Left cardiac atrium (tissue), 1 donor: ENCODE measurements around a stretch of chr6.

- PRO-cap, result unidirectional peak, plus-strand start at chr6:111661683
These were observed 55.9 kb upstream of the TRAF3IP2 start for GRCh38 chr6:111661436-111662206.

DNA sequence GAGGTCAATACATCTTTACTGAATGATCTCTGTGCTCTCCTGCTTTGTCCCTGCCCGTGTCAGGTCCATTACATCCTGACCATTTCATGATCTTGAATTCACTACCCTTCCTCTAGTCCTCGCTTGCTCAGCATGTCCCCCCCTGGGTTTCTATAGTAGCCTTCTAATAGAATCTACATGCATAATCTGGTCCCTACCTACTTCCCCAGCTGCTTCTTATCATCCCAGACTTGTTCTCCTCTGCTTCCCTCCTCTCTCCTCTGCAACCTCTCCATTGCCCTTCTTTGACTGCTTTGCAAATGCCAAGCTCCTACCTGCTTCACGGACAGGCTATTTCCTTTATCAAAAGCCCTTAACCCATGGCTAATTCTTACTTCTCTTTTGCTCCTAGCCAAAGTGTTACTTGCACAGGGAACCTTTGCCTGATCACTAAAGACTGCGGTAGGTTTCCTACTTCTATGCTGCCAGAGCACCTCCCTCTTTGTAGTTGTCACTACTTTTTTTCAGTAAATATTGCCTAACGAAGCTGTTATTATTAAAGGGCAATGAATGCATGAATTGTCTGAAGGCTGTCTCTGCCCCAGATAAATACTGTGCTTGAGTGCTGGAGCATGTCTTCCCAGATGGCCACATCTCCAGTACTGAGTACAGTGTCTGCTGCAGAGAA, 73.3 kb upstream of the TRAF3IP2 start:
- PRO-cap, result no peak

DNA sequence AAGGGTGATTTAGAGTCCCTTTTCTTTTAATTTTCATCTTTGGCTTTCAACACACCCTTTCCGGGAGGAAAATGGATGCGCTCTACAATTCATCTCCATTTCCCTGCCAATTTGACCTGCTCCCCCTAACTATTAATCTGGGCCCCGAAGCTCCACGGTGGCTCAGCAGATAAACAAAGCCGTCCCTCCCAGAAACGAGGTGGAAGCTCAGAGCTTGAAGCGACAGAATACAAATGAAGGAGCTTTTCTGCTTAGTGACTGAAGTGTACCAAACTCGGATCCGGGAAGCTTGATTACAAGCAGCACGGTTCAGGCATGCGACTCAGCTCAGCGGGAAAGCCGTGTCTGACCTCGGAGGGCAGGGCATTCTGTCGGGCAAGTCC, 80.4 kb upstream of the TRAF3IP2 start:
- PRO-cap, result no peak

GRCh38 chr6:111713021-111713947, 107.6 kb upstream of the TRAF3IP2 start:
- PRO-cap, result no peak

GRCh38 chr6:111719808-111720283, 114.2 kb upstream of the TRAF3IP2 start:
- PRO-cap, result no peak

DNA sequence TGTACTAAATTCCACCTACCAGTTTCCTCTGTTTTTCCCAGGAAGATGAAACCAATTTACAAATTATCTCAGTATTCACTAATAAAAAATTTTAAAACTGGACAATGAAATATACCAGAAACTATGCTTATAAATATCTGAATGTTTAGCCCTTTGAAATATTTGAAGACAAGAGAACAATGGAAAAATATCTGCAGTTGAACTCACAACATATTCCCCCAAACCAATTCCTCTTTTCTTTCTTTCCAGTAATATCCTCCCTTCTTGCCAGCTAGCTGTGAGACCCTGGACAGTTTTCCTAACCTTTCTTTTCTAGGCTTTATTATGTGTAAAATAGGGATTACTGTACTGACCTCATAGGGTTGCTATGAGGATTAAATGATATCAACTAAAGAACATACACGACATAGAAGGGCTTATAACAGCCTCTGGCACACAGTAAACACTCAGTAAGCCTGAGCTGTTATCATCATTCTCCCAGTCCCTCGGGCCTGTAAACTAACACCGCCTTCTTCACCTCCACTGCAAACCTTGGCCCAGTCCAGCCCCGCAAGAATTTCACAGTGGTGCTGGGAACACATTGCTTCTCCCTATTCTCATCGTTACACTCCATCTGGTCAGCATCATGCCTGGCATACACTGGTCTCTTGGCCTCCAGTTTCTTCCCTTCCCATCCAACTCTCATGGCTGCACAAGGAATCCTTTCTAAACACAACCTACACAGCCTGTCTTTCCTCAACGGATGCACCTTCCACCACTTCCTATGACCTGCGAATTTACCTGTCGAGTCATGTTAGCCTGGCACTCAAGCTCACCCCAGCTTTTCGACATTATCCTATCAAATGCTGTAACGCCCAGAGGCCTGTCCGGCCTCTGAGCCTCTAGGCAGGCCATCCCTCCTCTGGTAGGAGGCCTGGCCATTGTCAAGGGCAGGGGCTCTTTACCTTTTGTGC, 92.2 kb downstream of the FYN start:
- PRO-cap, result no peak

- PRO-cap, result no peak
These were observed 48.6 kb downstream of the FYN start for GRCh38 chr6:111824532-111825196.

DNA sequence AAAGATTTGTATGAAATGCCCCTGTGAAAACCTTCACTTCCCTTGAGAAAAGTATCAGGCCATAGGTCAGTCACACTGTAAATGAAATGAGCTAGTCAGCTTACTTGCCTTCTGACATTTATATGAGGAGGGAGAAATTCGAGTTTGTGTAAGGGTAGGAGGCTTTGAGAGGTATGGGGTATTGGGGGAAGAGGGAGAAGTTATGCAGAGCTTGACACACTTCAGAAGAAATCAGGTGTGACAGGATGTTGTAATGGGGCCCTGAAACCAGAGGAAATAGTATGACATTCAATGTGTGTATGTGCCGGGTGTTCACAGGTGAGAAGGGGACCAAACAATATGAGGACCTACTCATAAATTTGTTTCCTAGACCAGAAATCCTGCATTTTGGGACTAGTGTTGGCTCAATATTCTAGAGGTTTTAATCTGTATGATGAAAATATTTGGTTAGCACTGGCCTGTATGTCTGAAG, 64.1 kb upstream of the CCN6 start:
- PRO-cap, result no peak

GRCh38 chr6:112027645-112028385, 26.1 kb upstream of the CCN6 start:
- PRO-cap, result no peak

DNA sequence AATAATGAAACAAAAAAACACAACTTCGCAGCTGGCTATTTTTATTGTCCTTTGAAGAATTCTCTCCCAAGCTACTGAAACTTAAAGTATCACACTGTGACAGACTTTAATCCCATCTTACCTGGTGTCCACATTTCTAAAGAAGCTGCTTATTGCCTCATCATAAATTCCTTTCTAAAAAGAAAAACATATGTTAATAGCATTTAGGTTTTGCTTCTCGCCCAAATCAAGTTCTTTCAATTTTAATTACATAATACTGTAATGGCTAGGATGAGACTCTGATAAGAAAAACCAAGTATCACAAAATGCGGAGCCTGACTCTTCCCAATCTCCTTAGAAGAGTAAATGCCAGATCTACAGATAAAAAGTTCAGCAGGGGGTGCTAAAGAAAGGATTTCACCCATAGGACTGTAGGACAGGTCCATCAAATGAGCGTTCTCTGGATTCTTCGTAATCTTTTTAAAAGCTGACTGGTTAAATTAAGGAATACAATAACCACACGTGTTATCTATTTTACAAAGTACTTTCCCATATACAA, 778 bp downstream of the TUBE1 start:
- PRO-cap, result no peak

GRCh38 chr6:112114057-112114264, 26.6 kb downstream of the FAM229B start:
- PRO-cap, result no peak

- PRO-cap, result no peak
These were observed 62.4 kb downstream of the FAM229B start for GRCh38 chr6:112149712-112150355.

DNA sequence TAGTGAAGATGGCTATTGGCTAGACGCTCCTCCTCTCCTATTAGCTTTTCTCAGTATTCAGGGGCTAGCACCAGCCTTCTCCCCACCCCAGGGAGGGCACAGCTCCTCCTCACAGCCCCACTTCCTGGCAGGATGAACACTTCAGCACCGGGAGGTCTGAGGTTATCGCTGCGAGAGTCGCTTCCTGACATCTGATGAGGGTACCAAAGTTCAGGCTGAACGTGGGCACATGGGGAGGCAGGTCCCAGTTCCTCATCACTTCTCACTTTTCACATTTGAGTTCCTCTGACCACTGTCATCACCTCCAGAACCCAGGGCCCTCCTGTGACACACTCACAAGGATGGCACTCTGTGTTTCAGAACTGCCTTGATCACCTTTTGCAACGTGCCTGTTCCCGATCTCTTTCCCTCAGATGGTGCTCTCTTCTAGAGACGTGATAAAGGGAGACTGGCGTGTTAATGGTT, 66.6 kb downstream of the LAMA4 start:
- PRO-cap, result no peak

- PRO-cap, result no peak
These were observed 39.8 kb downstream of the LAMA4 start for GRCh38 chr6:112214437-112215086.

- PRO-cap, result no peak
These were observed 424.0 kb upstream of the MARCKS start for GRCh38 chr6:113433119-113433556.

GRCh38 chr6:113565210-113565600, 291.9 kb upstream of the MARCKS start:
- PRO-cap, result no peak

- PRO-cap, result no peak
These were observed 124.6 kb upstream of the MARCKS start for GRCh38 chr6:113732464-113733067.

DNA sequence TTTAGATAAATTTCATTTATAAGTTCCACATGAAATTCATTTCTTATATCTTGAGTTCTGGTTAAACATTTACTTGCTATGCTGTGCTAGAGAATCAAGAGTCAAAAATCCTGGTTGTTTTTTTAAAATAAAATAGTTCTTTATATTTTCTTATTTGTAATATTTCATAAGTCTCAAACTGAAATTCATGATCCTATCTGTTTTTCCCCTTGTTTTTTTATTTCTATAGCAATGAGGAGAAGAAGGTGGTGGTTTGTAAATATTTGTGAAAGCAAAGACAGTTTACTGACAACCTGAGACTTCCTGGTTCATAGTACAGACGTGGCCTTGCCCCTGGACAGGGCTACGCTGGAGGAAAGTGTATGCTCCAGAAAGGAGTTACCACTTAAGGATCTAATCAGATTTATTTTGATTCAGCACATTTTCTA, 37.8 kb upstream of the MARCKS start:
- PRO-cap, result no peak

DNA sequence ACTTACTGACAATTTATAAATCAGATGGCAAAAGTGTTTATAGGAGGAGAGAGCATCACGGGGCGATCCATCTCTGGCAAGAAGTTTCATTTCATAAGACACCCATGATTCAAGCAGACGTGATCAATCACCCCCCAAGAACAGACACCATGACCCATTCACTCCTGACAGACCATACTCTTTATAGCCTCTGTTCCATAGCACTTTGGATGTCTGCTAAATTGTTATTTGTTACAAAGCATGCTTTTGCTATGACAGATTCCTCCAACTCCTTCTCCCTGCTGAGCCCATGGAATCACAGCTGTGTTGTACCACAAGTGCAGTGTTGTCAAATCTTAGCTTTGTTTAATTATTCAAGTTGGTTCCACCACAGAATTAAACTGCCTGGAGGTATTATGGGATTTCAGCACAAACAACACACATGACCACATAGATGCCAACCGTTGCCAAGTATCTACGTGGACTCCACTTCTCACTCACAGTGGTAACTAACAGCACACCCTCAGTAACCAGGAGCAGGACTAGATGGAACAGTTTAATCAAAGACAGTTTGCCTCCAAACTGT, 32.8 kb upstream of the MARCKS start:
- PRO-cap, result no peak

DNA sequence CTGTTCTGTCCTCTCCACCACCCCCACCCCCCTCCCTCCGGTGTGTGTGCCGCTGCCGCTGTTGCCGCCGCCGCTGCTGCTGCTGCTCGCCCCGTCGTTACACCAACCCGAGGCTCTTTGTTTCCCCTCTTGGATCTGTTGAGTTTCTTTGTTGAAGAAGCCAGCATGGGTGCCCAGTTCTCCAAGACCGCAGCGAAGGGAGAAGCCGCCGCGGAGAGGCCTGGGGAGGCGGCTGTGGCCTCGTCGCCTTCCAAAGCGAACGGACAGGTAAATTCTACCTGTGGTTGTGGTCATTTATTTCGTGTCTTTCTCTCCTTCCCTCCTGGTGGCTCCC, 403 bp downstream of the MARCKS start:
- PRO-cap, result no peak